SK-MEL-5 (cell line): ENCODE results near the genes FBXO36, CAB39 and SPATA3.

DNA sequence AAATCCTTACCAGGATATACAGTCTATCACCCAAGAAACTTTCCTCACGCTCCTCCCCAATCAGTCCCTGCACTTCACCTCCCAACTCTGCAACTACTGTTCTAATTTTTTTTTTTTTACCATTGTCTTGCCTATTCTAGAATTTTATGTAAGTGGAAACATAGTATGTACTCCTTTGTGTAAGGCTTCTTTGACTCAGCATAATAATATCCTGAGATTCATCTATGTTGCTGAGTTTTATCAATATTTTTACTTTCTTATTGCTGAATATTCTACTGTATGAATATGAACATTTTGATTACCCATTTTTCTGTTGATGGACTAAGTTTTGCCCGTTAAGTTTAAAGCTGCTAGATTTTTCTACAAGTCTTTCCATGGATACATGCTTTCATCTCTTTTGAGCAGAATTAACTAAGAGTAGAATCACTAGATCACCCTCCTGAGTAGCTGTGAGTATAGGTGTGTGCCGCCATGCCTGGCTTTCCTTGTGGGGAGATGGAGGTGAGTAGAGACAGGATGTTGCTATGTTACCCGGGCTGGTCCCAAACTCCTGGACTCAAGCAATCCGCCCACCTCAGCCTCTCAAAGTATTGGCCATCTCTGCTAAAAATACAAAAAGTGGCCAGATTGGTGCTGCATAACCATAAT, 28.3 kb downstream of the TRIP12 start:
RAMPAGE:
- cytosol, long total RNA: no peak
- long total RNA: no peak
- nucleus, long total RNA: no peak

DNA sequence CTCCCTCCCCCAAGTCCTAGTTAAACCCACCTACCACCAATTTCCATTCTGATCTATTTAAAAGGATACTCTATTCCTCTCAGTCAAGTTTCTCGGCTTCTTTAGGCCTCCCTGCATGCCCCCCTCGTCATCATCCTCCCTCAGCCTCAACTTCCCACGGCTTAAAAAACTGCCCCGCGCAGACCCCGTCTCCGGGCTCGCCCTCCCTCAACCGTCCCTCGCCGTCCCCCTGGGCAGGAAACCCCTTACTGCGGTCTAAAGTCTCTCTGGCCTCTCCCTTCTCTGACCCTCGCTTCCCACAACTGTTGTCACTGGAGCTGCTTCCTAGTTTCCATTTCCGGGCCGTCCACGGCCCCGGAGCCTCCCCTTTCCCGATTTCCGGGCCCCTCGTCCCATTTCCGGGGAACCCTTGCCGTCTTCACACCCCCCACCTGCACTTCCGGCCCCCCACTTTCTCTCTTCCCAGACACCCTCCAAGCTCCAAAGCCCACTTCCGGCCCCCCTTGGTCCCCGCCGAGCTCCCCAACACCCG, 721 bp downstream of the TRIP12 start:
RAMPAGE:
- cytosol, long total RNA: no peak
- long total RNA: no peak
- nucleus, long total RNA: no peak

RAMPAGE:
- cytosol, long total RNA: no peak
- long total RNA: no peak
- nucleus, long total RNA: start-site peak on the plus strand at chr2:229922480-229922508, 30 and 10 reads in 2 replicates
Observed at GRCh38 chr2:229922347-229922672, at the start of gene FBXO36. Gene FBXO36 (plus strand): TSS chr2:229922503.

DNA sequence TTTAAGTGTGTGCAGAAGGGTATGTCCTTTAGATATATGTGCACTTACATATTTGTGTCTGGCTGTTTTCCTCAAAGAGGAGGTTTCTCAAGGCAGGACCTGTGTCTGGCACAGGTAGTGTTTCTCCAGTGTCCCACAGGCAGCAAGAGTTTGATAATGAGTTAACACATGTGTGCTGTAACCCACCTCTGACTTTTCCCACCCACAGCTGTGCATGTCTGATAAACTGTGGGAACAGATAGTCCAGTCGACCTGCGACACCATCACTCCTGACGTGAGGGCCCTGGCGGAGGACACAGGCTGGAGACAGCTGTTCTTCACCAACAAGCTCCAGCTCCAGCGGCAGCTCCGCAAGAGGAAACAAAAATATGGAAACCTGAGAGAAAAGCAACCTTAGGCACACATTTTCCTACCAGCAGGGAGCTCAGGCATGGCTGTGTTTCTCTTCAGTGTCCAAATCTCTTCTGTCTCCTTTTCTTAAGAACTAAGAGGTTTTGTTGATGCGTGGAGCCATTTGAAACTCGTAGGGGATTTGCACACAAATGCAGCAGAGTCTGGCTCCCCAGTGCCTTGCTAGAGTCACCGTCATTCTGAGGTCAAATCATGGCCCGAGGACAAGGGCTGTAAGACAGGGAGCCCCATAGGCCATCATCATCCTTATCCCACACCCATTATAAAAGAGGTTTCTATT, 58.1 kb downstream of the SLC16A14 start:
RAMPAGE:
- cytosol, long total RNA: no peak
- long total RNA: no peak
- nucleus, long total RNA: no peak

DNA sequence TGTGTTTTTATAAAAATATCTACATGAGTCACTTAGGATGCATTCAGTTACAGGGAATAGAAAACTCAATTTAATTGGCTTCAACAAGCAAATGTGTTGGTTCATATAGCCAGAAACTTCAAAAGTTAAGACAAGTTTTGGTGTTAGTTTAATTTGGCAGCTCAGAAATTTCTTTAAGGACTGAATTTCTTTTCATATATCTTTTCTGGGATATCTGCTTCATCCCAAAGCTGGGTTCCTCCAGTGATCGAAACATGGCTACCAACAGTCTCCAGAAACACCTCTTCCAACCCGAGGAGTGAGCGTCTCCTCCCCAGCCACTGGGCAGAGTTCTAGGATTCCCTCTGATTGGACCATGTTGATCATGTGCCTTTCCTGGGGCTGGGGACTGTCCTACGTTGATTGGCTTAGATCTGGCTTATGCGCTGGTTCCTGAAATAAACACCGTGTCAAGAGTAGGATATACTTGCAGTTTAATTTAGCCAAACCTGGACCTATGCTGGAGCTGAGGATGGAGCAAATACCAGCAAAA, 55.4 kb upstream of the SLC16A14 start:
RAMPAGE:
- cytosol, long total RNA: no peak
- long total RNA: no peak
- nucleus, long total RNA: no peak

DNA sequence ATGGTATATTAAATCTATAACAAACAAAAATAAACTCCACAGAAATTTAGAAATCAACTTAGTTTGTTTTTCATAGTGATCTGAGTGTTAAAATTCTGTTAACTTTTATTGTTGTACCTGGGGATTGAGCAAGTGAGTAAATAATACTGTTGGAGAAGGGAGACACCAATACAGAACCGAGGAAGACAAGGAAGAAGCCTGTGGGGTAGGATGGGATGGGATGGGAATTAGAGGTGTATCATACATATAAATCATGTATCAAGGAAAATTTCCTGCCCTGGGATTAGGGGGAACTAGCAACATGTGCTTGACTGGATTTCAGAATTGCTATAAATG, 53.2 kb downstream of the SP110 start:
RAMPAGE:
- cytosol, long total RNA: no peak
- long total RNA: no peak
- nucleus, long total RNA: no peak

GRCh38 chr2:230205049-230205574, 14.7 kb downstream of the SP110 start:
RAMPAGE:
- cytosol, long total RNA: no peak
- long total RNA: no peak
- nucleus, long total RNA: no peak

DNA sequence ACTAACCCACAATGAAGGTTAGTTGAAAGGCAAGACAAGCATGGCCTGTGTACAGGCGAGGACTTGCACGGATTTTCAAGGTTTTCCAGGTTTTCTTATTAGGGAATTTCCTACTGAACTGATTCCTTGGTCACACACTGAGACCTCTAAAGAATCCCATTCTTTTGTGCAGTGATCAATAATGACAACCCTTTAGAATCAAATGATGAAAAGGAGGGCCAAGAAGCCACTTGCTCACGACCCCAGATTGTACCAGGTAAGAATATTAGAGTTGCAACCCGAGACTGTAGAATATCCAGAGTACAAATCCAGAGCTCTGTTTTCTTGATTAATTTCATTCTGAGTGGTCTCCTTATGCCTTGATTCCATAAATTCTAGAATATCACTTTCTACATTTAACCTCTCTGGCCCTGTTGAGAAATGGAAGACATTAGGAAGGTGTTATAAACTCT, 47.9 kb downstream of the SP100 start:
RAMPAGE:
- cytosol, long total RNA: no peak
- long total RNA: no peak
- nucleus, long total RNA: no peak

GRCh38 chr2:230527217-230527878, 111.3 kb downstream of the SP100 start:
RAMPAGE:
- cytosol, long total RNA: no peak
- long total RNA: no peak
- nucleus, long total RNA: no peak

DNA sequence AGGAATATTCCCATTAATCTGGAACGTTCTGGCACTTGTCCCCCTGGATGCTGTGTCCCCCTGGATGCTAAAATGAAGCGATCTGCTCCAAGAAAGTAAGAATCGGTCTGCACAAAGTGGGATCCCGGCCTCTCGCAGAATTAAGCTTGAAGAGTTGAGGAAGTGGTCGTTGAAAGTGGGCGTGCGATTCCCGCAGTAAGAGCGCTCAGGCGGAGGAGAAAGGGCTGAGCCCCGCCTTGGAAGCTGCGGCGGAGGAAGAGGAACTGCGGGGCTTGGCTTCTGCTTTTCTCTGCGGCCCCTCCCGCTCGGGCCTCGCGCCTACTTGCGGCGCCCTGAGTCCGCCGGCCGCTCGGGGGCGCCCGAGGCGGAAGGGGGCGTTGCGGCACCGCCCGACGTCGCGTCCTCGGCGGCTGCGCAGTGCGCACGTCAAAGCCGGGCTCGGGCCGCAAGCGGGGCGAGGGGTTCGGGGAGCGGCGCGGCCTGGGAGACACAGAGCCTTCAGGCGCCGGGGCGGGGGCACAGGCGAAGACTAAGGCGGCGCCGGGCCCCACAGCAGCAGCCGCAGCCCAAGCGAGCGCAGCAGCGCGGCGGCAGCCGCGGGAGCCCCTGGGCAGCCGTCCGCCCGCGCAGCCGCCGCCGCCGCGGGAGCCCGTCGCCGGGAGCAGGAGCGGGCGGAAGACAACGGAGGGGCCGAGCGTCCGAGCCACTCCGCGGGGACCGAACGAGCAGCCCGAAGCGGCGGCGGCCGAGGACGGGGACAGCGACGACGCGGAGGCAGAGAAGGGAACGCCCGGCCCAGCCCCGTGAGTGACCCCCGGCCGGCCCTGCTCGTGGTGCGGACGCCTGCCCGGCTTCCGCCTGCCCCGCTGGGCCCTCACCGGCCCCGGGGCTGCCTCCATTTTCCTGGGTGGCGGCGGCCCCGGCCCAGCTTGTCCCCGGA, at the start of gene CAB39:
Gene CAB39, plus strand, starts transcription at position 415 of the 940 bp plus-strand sequence.
RAMPAGE:
- cytosol, long total RNA: no peak
- long total RNA: no peak
- nucleus, long total RNA: no peak

RAMPAGE:
- cytosol, long total RNA: no peak
- long total RNA: no peak
- nucleus, long total RNA: no peak
Observed at GRCh38 chr2:230723725-230724216, 11.1 kb downstream of the CAB39 start.

DNA sequence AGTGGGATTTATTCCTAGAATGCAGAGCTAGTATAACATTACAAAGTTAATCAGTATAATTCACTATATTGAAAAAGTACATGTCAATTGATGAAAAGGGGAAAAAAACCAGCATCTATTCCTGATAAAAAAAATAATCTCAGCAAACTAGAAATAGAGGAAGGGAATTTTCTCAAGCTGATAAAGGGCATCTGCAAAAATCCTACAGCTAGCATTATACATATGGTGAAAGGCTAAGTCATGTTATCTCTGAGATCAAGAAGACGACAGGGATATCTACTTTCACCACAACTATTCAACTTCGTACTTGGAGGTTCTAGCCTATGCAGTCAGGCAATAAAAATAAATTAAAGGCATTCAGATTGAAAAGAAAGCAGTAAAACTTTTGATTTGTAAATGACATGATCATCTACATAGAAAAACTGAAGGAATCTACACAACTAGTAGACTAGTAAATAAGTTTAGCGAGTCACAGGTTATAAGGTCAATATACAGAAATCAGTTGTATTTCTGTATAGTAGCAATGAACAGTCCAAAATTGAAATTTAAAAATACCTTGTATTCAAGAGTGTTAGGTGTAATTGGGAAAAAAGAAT, 58.2 kb downstream of the CAB39 start:
RAMPAGE:
- cytosol, long total RNA: no peak
- long total RNA: no peak
- nucleus, long total RNA: no peak

GRCh38 chr2:230779575-230780329, 67.1 kb downstream of the CAB39 start:
RAMPAGE:
- cytosol, long total RNA: no peak
- long total RNA: no peak
- nucleus, long total RNA: no peak

DNA sequence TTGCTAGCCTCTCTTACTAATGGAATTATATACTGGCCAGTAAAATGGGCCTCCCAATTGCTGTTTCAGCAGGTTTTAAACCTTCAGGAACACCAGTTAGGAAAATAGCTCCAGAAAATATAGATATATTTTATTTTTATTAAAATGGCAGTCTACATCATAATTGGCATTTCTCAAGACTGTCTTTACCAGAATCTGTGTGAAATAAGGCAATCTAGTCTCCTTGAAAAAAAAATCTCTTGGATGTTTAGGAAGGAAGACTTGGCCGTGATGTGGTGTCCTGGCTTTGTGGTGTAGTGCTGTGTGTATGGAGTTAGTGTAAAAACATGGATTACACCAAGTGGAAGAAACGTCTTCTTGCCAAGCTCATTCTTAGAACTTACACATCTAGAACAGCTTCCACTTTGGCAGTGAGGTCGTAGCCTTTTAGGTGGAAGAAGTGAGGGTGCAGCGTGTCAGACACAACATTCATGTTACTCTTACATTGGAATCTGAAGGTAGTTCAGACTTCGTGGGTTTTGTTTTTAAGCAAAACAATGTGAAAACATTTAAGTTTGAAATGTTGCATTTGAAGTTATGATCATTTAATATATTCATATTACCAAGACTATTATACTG, 44.4 kb upstream of the ITM2C start:
RAMPAGE:
- cytosol, long total RNA: no peak
- long total RNA: no peak
- nucleus, long total RNA: no peak

DNA sequence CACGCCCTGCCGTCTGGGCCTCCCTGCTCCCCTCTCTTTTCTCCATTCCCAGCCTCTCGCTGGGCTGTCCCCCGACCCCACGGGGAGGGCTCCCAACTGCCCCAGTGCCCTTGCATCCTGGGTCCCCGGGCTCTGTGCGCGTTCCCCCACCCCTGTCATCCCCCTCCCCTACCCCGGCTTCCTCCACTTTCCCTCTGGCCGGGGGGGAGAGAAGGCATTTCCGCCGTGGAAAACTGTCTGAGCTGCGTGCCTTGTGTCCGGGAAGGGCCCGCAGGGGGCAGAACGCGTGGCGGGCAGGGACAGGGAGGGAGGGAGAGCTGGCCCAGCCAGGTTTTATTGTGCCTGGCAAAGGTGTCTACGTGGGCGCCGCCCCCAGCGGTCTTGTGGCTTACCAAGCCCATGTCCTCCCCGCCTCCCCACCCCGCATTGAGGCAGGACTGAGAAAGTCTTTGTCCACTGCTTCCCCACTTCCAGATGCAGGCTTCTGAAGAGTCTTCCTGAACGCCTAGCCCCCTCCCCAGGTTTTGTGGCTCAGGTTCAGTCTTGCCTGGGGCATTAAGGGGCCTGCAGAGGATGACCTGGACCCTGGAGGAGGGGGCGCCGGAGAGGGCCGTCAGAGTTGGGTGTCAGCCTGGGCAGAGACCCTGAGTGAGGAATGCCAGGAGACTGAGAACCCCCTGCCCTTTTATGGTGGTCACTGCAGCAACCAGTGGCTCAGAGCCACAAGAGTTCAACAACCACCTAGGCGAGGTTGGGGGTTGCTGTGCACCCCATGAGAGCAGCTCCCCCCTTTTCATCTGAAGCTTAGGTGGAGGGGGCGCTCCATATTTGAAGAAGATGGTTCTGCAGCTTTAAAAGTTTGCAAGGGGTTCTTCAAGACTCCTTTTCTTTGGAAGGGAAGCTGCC, 1.3 kb downstream of the ITM2C start:
RAMPAGE:
- cytosol, long total RNA: no peak
- long total RNA: no peak
- nucleus, long total RNA: no peak

DNA sequence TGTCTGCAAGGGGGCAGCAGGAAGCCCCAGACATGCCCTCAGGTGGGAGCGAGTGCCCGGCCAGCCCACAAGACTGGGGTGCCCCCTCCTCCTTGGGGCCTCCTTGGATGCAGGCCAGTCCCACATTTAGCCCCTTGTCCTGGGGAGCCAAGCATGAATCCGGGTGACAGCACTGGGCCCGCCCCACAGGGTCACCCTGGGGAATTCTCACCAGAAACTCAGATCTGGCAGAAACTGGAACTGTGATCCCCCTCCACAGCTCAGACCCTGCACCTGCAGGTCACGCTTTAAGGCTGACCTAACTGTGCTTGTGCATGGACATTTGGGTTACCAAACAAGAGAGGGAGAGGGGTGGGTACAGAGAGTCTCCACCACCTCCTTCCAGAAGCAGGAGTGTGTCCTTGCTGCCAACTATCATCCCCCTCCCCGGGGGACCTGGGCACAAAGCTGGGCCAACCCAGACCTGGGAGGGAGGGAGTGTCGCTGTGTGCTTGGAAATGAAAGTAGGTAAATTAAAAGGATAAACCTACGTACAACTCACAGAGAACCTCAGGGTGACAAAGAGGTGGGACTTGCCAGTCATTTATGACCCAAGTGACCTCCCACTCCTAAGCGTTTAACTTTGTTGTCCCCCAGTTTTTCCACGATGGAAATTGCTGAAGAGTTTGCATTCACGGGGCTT, 9.0 kb downstream of the ITM2C start:
RAMPAGE:
- cytosol, long total RNA: no peak
- long total RNA: no peak
- nucleus, long total RNA: no peak

DNA sequence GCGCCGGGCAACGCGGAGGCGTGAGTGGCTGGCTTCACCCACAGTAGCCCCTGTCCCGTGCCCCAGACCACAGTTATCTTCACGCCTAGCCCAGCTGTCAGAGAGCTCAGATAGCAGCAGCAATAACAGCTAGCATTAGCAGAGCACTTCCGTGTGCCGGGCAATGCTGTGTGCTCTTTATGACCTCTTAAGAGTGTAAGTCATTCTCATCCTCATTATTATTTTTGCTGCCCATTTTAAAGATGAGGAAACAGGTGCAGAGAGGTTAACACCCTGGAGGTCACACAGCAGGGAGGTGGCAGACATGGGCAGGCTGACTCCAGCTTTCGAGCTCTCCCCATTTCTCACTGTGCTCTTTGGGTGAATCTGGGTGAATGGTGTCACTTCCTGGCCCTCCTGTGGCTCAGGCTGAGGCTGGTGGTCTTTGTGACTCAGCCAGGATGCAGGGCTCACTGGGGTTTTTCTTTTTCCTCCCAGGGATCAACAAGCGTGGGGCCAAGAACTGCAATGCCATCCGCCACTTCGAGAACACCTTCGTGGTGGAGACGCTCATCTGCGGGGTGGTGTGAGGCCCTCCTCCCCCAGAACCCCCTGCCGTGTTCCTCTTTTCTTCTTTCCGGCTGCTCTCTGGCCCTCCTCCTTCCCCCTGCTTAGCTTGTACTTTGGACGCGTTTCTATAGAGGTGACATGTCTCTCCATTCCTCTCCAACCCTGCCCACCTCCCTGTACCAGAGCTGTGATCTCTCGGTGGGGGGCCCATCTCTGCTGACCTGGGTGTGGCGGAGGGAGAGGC, 13.0 kb downstream of the ITM2C start:
RAMPAGE:
- cytosol, long total RNA: no peak
- long total RNA: no peak
- nucleus, long total RNA: no peak

DNA sequence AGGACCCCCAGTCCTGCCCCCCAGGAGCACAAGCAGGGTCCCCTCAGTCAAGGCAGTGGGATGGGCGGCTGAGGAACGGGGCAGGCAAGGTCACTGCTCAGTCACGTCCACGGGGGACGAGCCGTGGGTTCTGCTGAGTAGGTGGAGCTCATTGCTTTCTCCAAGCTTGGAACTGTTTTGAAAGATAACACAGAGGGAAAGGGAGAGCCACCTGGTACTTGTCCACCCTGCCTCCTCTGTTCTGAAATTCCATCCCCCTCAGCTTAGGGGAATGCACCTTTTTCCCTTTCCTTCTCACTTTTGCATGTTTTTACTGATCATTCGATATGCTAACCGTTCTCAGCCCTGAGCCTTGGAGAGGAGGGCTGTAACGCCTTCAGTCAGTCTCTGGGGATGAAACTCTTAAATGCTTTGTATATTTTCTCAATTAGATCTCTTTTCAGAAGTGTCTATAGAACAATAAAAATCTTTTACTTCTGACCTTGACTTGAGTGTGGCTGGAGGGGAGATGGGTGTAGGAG, 14.1 kb downstream of the ITM2C start:
RAMPAGE:
- cytosol, long total RNA: no peak
- long total RNA: no peak
- nucleus, long total RNA: no peak

DNA sequence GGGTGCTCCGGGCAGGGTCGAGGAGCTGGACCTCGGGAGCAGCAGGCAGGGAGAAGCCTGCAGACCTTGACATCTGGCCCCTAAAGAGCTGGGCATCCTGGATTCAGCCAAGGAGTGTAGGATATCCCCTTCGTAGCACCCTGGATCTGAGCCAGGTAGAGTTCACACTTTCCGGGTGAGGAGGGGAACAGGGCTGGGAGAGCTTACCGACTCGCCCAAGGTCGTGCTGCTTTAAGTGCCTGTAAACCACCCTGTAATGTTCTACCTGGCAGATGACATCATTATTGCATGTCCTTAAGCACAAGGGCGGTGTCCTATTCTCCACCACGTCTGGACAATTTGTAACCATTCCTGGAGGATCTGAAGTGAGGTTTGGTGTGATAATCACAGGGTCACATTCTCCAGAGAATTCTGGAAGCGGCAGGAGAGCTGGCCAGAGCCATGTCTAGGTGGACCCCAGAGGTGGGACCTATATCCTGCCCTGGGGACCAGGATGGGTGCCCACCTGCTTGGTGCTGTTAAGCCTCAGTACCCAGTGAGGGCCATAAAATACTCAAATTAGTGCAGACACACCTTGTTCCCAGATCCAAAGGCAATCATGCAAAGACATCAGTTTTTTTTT, 14.7 kb downstream of the ITM2C start:
RAMPAGE:
- cytosol, long total RNA: no peak
- long total RNA: no peak
- nucleus, long total RNA: no peak

DNA sequence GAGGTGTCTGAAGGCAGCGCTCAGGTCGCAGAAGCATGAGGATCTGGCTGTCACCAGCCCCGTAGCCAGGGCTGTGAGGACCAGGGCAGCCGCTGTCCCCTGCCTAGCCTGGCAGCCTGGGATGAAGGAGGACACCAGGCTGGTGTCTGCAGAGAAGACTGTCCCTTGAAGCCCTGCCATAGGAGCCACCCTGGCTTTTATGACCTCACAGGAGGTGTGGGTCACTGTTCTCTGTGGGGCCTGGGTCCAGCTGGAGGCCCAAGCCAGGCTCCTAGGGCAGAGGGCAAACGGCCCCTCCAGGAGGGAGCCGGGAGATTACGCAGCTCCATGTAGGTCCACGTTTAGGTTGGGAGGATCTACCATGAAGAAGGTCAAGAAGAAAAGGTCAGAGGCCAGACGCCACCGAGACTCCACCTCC, at the start of gene SPATA3:
Gene SPATA3, plus strand, starts transcription at position 249 of the 418 bp plus-strand sequence.
RAMPAGE:
- cytosol, long total RNA: no peak
- long total RNA: no peak
- nucleus, long total RNA: no peak